Left colon (tissue), 1 donor: Measurements from ENCODE around the gene FOXI1.

DNA sequence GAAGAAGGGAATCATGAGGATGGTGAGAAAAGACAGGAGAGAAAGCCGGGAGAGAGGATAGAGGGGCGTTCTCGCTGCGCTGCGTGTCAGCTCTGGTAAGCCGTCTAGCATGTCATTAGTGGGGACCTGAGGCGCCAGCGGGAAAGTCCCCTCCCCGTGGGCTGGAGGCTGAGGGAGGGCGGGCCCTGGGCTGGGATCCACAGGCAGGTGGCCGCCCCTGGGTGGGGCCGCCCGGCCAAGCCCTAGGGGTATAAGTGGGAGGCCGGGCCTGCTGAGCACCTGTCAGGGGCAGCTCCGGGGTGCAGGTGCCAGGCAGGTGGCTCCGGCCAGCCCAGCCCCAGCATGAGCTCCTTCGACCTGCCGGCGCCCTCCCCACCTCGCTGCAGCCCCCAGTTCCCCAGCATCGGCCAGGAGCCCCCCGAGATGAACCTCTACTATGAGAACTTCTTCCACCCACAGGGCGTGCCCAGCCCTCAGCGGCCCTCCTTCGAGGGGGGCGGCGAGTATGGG, at the start of gene FOXI1:
FOXI1 (plus strand) TSS at position 282 of the 510 bp plus-strand sequence.
- PRO-cap, result no peak

DNA sequence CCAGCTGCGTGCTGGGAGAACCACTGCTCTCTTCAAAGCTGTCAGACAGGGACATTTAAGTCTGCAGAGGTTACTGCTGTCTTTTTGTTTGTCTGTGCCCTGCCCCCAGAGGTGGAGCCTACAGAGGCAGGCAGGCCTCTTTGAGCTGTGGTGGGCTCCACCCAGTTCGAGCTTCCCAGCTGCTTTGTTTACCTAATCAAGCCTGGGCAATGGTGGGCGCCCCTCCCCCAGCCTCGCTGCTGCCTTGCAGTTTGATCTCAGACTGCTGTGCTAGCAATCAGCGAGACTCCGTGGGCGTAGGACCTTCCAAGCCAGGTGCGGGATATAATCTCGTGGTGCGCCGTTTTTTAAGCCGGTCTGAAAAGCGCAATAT, 12.3 kb downstream of the C5orf58 start:
- PRO-cap, result no peak

DNA sequence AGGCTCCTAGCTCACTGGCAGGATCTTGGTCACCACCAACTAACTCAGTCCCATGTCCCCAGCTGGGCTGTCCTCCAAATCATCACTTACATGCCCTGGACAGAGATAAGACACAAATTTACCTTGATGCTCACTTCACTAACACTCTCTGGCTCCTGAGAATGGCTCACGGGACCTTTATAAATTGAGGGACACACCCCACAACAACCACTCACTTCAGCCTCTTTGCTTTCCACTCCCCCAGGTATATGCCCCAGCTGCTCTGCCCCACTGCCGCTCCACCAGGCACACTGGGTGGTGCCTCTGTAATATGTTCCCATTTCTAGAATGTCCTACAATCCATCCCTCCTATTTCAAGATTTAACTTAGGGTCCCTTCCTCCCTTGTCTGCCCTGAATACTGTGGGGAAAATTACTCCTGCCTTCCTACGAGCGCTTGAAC, 14.1 kb downstream of the LCP2 start:
- PRO-cap, result no peak

- PRO-cap, result no peak
These were observed 1.7 kb downstream of the LCP2 start for GRCh38 chr5:170295919-170296197.

DNA sequence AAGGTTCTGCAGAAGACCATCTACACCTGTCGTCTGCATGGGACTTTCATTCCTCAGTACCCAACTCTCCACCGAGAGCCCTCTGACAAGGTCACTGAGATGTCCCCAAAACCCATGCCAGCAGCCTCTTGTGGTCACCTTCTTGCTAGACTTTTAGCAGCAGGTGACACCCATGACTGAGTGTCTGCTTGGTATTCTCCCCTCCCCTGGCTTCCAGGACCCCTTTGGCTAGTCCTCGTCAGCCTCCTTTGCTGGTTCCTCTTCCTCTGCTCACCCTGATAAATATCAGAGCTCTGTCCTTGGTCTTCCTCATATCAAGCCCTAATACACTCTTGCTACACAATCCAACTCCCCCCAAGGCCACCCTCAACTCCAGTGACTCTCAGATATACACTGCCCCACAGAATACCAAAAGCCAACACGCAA, 30.1 kb upstream of the LCP2 start:
- PRO-cap, result no peak

- PRO-cap, result no peak
These were observed 30.3 kb downstream of the KCNIP1 start for GRCh38 chr5:170534052-170534653.

GRCh38 chr5:170752132-170753195, 31.1 kb upstream of the GABRP start:
- PRO-cap, result no peak

- PRO-cap, result no peak
These were observed 748 bp downstream of the NPM1 start for GRCh38 chr5:171388246-171388948.

- PRO-cap, result no peak
These were observed 10.4 kb downstream of the NPM1 start for GRCh38 chr5:171397853-171398583.

DNA sequence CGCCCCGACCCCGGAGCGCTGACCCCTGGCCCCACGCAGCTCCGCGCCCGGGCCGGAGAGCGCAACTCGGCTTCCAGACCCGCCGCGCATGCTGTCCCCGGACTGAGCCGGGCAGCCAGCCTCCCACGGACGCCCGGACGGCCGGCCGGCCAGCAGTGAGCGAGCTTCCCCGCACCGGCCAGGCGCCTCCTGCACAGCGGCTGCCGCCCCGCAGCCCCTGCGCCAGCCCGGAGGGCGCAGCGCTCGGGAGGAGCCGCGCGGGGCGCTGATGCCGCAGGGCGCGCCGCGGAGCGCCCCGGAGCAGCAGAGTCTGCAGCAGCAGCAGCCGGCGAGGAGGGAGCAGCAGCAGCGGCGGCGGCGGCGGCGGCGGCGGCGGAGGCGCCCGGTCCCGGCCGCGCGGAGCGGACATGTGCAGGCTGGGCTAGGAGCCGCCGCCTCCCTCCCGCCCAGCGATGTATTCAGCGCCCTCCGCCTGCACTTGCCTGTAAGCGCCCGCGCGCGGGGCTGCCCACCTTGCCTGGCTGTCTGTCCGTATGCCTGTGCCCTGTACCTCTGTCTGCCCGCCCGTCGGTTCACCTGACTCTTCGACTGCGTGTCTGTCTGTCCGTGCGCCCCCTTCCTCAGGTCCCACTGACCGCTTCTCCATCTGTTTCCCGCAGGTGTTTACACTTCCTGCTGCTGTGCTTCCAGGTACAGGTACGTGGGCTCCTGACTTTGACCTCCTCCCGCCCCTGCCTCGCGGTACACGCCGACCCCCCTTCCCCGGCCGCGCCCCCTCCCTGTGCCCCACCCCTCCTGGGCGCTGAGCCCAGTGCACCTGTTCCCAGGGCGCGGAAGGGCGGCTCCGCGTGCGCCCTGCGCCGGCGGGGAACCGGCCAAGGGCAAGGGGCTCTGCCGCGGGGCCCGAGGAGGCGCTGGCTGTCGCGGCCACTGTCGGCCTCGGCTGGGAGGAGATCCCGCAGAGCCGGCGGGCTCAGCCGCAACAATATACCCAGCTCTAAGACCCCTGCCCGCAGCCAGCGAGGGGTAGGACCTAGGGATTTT, 623 bp downstream of the FGF18 start:
- PRO-cap, result no peak

DNA sequence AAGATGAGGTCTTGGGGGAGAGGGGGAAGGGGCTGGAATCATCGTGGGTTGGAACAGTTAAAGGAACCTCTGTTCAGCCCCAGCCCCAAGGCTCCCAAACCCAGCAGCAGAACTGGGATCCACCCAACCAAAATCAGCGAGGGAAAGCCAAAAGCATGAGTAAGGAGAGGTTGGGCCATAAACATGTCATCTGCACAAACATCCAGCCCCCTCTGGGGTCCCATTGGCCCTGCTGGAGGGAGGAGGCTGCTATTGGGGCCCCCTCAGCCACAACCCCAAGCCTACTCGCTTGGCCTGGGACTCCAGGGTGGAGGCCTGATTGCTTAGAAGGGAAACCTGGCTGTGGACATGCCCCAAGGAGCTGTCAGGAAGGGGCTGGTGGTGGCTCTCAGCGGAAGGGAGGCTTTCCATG, 154.9 kb downstream of the FGF18 start:
- PRO-cap, result no peak

GRCh38 chr5:171648327-171648606, 137.3 kb upstream of the SMIM23 start:
- PRO-cap, result unidirectional peak, minus-strand start at chr5:171648511

- PRO-cap, result no peak
These were observed 109.2 kb upstream of the SMIM23 start for GRCh38 chr5:171676490-171676758.

DNA sequence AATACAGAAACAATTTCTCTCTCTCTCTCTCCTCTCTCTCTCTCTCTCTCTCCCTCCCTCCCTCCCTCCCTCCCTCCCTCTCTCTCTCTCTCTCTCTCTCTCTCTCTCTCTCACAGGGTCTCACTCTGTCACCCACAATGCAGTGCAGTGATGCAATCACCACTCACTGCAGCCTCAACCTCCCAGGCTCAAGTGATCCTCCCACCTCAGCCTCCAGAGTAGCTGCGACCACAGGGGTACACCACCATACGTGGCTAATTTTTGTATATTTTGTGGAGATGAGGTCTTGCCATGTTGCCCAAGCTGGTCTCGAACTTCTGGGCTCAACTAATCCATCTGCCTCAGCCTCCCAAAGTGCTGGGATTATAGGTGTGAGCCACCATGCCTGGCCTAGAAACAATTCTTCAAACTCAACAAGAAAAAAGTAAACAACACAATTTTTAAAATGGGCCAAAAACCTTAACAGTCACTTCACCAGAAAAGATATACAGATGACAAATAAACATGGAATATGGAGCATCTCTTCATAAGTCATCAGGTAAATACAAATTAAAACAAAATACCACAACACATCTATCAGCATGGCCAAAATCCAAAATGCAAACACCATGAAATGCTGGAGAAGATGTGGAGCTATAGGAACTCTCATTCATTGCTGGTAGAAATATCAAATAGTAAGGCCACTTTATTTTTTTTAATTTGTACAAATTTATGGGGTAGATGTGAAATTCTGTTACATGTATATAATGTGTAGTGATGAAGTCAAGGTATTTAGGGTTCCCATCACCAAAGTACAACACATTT, 74.5 kb downstream of the FBXW11 start:
- PRO-cap, result no peak

- PRO-cap, result bidirectional peak, plus-strand start at chr5:172006279, minus-strand start at chr5:172006052
These were observed 903 bp downstream of the FBXW11 start for GRCh38 chr5:172005330-172006140.

GRCh38 chr5:172052838-172053249, 46.4 kb upstream of the FBXW11 start:
- PRO-cap, result no peak

DNA sequence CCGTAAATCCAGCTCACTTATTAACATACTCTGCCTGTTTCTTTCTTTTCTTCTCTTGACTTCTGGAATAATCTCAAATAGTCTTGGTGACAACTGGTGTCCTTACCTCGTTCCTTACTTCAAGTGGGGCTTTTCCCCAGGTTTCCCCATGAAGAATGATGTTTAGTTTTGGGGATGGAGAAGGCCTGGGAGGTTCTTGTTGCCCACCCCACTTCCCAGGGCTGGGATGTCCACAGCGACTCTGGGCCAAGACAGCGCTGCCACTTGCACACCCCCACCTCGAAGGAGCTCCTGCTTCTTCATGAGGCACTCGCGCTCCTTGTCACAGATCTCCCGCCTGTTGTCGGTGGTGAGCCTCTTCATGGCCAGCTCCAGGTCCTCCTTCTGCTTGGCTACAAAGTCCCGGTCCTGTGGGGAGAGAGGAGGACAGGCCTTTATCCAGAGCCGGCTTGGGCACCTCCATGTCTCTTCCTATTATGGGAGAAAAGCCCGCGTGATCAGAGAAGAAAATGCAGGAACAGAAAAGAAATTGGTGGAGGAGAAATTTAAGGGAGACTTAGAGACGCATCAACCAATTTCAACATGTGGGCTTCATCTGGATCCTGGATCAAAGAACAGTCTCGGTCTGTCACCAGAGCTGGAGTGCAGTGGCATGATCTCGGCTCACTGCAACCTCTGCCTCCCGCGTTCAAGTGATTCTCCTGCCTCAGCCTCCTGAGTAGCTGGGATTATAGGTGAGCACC, 54.6 kb upstream of the FBXW11 start:
- PRO-cap, result no peak

GRCh38 chr5:172106582-172107433, 81.2 kb downstream of the STK10 start:
- PRO-cap, result no peak

- PRO-cap, result bidirectional peak, plus-strand start at chr5:172175614, minus-strand start at chr5:172175438
These were observed 12.6 kb downstream of the STK10 start for GRCh38 chr5:172175250-172175998.

GRCh38 chr5:172187062-172187329, 1.0 kb downstream of the STK10 start:
- PRO-cap, result bidirectional peak, plus-strand start at chr5:172187212, minus-strand start at chr5:172187152